Fibroblast of the aortic adventitia (primary cell): Measurements from ENCODE around the gene FAM117A.

DNA sequence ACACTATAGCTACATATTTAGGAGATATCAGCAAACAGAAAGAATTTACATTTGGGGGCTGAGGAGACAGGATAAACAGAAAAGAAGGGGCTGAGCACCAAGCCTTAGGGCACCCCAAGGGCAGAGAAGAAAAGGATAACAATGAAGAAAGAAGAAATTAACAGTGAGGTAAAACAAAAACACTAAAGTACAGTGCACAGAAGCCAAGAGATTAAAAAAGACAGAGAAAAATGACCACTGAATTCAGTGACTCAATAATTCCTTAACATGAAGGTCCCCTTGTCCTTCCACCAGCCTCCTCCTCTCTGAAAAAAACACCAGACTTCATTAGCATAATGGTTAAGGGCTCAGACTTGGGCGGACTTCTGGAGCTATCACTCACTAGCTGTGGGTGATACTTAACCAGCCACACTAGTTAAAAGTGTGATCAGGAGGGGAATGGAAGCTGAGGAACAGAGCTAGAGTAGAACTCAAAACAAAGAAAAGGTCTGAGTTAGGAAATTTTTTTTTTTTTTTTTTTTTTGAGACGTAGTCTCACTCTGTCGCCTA lies 23.3 kb downstream of the ZNF652 start:
- CAGE, long polyA plus RNA = no peak

DNA sequence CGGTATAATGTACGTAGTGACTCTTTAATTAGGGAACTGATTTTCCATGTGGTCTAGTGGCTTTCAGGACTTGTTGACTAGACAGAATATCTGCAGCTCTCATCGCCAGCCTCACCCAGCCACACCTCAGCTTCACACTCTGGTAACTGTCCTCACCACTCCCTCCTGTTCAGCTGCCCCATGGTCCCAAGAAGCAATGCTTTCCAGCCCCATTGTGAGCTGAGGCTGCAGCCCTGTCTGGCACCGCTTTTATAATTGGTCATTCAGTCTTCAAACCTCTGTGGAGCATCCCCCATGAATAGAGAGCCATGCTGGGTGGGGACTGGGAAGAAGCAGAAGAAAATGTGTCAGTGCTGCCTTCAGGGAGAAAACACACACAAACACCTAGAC lies 24.7 kb downstream of the PHB1 start:
- CAGE, long polyA plus RNA = no peak

GRCh38 chr17:49659472-49659729 lies 18.5 kb downstream of the SPOP start:
- CAGE, long polyA plus RNA = no peak

- CAGE, long polyA plus RNA = no peak
Observed at GRCh38 chr17:49691026-49692259, 13.5 kb upstream of the SPOP start.

DNA sequence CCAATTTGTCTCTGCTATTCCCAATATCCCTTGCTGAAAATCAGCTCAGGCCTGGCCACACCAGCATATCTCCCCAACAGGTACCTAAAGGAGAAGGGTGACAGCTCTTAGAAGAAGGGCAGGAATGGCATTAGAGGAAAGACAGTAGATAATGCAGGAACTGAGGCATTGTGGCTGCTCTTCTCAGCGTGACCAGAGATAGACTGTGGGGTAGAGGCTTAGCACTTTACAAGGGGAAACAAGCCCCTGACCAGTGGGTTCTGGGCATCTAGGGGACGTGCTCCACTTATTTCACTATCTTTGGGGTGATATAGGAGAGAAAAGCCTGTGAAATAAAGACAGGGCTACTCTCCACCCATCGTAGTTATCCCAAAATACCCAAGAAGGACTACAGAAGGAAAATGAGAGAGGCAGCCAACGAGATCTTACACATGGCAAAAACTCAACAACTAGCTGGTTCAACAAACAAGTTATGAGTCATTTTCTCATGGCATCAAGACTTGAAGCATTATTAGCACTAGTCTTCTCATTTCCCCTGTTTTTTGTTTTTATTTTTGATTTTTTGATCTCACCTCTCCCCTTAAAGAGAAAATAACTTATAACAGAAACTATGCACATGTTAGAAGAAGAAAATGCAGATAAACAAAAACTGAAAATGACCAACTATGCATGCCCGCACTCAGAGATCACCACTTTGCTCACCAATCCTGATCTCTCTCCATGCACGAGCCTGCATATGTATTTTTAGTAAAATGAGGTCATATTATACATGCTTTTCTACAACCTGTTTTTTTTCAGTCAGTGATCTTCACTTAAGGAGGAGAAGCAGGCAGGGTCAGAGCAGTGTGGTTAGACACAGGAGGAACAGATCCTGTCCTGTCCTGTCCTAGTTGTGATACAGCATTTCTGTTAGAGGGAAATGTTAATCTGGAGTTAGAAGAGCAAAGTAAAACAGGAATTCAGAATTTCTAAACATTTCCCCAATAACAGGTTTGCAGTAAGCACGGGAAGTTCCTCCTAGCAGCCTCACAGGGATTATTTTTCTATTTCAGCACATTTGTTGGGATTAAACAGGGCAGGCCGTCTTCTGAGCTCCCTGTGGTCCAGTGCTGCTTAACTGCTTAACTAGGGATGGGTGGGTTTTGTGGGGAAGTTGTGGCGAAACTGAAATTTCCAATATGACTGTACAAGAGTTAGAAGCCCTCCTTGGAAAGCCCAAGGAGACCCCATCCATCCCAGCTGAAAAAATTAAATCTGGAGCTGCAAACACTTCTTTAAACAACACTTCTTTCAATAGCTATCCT lies 22.7 kb downstream of the FAM117A start:
- CAGE, long polyA plus RNA = no peak

DNA sequence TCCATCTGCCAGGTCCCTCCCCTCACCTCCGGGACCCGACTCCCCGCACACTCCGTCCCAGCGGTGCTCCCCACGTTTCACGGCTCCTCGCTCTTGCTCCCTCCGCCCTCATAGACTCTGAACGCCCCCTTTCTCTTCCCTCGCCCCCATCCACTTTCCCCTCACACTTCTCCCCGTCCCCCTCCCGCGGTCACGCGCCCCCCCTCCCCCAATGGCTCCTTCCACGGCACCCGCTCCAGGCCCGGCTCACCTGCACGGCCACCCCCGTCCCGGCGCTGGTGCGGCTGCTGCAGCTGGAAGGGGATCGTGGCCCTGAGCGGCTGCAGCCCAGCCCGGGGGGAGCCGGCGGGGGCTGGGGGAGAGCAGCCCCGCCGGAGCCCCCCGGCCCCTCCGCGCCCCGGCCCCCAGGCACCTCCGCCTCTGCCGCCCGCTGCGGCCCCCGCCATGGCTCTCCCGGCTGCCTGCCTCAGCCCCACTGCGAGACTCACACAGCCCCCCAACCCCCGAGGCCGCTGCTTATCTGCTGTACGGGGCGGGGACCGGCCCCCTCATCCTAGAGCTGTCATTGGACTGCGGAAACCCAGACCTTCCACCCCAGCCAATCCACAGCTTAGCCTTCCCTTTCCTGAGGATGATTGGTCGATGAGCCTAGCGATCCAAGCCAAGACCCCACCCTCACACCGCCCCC lies at the start of gene FAM117A:
Gene FAM117A (minus strand): TSS at position 490 of the 688 bp plus-strand sequence.
- CAGE, long polyA plus RNA = no peak

DNA sequence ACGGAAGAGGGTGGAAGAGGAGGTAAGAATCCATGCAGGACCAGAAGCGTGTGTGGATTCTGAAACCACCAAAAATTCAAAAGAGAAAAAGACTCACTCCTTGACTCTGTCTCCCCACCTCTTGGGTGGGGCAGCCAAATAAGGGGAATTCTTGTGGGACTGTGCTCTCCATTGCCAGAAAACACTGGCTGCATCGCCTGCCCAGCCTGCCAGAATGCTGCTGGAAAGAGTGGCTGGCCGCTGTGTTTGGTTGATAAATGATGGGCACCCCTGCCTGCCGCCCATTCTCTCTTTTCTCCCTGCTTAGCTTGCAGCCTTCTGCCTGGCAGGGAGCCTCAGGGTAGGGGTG lies 11.6 kb upstream of the KAT7 start:
- CAGE, long polyA plus RNA = no peak

- CAGE, long polyA plus RNA = no peak
Observed at GRCh38 chr17:49779772-49780321, 8.6 kb upstream of the KAT7 start.

GRCh38 chr17:49787796-49788342 lies 612 bp upstream of the KAT7 start:
- CAGE, long polyA plus RNA = no peak

- CAGE, long polyA plus RNA = no peak
Observed at GRCh38 chr17:49814941-49815140, 26.4 kb downstream of the KAT7 start.

DNA sequence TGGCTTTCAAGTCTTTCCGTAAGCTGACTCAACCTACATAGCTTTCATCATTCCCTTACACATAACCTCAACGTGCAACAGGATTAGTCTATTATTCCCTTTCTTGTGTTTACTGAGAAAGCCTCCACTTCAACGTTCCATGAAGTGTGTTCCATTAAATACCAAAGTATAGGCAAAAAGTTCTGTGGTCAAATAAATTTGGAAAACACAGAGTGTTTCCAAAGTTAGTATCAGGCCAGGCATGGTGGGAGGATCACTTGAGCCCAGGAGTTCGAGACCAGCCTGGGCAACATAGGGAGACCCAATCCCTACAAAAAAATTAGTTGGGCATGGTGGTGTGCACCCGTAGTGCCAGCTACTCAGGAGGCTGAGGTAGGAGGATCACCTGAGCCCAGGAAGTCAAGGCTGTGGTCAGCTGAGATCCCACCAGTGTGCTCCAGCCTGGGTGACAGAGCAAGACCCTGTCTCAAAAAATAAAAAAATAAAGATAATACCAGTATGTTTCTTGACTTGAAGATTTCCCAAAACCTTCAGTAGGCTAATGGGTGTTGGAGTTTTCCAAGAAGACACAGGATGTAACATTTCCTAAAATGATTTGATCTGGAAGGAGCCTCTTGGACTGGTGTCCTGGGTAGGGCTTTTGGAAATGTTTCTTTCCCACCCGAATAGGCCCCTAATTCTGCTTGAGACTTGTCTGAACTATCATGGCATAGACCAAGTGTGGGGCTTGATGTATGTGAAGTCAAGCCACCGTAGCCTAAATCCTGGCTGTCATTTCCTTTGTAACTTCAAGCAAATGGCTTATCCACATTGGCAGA lies 13.1 kb downstream of the TAC4 start:
- CAGE, long polyA plus RNA = no peak

- CAGE, long polyA plus RNA = no peak
Observed at GRCh38 chr17:49845297-49845927, 2.5 kb downstream of the TAC4 start.

- CAGE, long polyA plus RNA = no peak
Observed at GRCh38 chr17:49890468-49890841, 42.6 kb upstream of the TAC4 start.

DNA sequence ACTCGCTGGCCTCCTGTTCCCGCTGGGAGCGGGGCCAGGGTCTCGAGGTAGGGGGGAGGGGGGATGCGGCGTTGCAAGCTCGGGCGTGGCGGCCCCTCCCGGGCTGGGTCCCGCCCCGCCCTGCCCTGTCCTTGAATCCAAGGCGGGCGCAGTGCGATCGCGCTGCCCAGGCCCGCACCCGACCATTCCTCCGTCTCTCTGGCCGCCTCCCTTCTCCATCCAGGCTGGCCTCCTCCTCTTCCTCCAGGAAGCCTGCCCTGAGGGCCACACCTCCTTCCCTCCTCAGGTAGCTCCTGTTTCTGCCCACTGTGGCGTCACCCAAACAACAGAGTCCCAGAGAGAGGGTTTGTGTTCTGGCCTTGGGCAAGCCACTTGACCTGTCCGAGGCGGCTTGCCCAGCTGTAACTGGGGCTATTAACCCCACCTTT lies 43.0 kb upstream of the TAC4 start:
- CAGE, long polyA plus RNA = no peak

GRCh38 chr17:49928166-49928528 lies 40.8 kb upstream of the DLX4 start:
- CAGE, long polyA plus RNA = no peak

DNA sequence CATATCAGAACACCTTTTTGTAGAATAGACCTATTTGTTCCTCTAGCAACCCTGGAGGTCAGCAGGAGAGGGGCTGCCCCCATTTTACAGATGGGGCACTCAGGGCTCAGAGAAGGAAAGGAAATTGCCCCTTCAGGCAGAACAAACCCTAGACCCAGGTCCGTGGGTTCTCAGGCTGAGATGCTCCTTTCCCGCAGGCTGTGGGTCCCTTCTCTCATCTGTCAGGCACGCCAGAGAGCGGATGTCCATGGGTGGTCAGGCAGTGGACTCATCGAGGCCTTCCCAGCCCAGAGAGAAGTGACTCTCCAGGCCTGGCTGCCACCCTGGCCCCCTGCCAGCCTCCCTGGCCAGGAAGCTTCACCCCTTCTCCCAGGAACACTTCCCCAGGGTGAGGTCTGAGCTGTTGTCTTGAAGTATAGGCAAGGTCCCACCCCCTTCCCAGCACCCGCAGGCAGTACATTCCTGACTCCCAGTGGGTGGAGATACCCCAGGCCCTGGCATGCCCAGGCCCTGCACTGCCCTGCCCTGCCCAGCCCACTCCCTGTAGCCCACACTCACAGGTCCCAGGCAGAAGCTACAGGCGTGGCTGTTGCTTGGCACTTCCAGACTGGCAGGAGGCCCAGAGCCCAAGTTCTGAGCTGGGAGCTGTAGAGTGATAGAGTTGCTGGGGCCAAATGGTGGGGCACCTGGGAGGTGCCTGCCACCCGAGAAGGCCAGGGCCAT lies 6.4 kb downstream of the ITGA3 start:
- CAGE, long polyA plus RNA = no peak

DNA sequence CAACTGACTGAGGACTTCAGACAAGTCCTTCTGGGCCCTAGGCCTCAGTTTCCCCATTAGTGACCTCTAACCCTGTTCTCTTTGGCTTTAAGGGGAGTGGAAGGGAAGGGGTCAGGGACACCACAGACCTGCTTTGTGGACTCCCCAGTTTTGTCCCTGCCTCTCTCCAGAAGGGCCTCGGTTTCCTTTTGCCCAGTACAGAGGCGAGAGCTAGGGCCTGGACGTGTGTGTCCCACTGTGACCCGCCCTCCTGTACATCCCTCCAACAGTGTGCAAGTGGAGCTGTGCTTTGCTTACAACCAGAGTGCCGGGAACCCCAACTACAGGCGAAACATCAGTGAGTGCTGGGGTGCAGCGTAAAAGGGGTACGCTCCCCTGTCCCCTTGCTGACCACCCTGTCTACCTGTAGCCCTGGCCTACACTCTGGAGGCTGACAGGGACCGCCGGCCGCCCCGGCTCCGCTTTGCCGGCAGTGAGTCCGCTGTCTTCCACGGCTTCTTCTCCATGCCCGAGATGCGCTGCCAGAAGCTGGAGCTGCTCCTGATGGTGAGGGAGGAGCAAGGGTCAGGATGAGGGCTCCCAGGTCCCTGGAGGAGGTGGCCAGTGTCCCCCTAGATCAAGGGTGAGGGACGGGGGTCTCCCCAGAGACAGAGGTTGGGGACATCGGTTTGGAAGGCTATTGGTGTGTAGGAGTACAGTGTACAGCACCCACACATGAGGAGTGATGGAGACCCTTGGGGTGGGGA lies 19.5 kb downstream of the ITGA3 start:
- CAGE, long polyA plus RNA = no peak

- CAGE, long polyA plus RNA = no peak
Observed at GRCh38 chr17:50097915-50098624, 2.9 kb downstream of the PDK2 start.

DNA sequence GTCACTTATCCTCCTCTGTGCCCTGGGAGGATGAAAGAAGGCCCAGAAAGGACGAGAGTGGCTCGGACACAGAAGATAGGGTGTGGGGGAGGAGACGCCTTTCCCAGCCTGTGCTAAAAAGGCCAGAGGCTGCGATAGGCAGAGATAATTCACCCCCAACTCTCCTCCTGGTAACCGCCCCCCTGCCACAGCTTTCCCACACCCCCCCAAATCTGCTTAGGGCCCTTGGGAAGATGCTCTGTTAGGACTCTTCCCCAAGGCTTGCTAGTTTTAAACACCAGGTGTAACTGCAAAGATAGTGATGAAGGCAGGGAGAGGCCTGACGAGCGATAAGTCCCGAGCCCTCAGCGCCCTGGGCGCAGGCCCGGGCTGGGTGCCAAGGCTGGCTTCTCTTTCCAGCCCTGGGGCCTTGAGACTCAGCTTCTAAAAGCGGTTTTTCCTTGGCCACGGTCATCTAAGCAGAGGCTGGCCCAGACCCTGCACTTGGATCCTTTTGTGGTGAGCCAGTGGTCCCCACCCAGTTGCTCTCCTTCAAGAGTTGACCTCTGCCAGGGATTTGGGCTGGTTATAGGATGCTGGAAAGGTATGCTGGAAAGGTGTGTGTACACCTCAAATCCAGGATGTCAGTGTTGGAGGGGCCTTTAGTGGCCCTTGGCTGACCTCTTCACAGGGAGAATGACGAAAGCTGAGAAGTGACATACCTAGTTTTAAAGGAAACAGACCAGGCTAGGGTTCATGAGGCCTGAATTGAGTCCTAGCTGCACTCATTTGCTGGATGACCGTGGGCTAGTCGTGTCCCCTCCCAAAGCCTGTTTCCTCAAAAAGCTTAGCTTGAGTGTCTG lies 3.4 kb upstream of the PPP1R9B start:
- CAGE, long polyA plus RNA = no peak

- CAGE, long polyA plus RNA = no peak
Observed at GRCh38 chr17:50169907-50170339, 4.1 kb downstream of the SGCA start.